Measurements from ENCODE around the gene GALK2.

DNA sequence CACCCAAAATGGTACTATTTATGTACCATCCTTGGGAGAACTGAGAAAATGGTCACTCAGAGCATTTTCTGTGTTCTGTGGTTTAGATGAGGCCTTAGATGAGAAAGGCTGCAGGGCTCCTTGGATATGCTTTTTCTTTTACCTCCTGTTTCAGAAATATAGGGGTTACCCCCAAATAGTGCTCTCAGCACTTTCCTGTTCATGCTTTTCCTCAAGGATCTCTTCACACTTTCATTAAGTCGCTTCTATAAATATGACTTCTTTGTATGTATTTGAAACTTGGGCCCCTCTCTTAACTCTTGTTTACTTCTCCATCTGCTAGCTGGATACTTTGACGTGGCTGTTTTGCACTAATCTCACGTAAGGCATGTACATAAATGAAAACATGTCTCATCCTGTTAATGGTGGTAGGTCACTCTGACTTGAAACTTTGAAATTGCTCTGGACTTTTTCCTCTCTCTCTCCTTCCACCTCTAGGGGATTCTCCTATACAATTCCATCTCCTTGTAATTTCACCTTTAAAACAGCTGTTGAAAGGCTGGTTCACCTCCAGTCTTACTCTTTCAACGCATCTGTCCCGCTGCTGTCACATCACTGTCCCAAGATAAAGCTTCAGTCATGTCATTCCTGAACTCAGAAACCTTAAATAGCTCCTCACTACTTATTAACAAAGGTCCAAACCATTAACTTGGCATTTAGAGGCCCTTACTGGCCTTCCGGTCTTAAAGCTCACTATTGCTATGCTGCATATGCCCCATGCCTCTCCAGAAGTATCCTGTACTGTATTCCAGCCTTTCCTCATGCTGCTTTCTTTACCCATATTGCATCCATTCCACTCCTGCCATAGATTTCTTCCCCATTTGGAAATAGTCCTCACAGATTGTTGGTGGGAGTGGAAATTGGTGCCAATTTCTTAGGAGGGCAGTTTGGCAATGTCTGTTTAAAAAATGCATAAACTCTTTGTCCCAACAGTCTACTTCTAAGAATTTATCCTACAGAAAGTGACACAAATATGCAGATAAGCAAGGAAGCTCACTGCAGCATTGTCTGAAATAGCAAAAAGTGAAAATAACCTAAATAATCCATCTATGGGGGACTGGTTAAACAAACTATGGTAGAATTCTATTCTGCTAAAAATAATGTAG is 1.2 kb downstream of the BLOC1S6 start:
- PRO-cap, 4 experiments: peak in 1 of 4 experiments; most common plus-strand start position 415 of the sequence (in 1); most common minus-strand start position 140 of the sequence (in 1)
- RAMPAGE, long total RNA, 2 experiments: no peak in any of the 2 experiments
- RRBS: no CpG with 5 or more reads among the region's 6 CpGs

GRCh38 chr15:47708573-47709135 is 8.7 kb upstream of the SEMA6D start:
- PRO-cap, 4 experiments: no peak in any of the 4 experiments
- RAMPAGE, long total RNA, 2 experiments: no peak in any of the 2 experiments
- RRBS: no CpG with 5 or more reads among the region's 1 CpG

- PRO-cap, 4 experiments: peak in 3 of 4 experiments; most common plus-strand start chr15:47718245 (in 2); most common minus-strand start chr15:47718391 (in 1)
- RAMPAGE, long total RNA, 2 experiments: start-site peak on the plus strand in 1 of 2 experiments, at chr15:47718088-47718595 at its widest, 5 reads per replicate
- RRBS: 3% methylated on average over 37 of the region's 77 CpGs
Observed at GRCh38 chr15:47718021-47719114, 1.1 kb downstream of the SEMA6D start.

DNA sequence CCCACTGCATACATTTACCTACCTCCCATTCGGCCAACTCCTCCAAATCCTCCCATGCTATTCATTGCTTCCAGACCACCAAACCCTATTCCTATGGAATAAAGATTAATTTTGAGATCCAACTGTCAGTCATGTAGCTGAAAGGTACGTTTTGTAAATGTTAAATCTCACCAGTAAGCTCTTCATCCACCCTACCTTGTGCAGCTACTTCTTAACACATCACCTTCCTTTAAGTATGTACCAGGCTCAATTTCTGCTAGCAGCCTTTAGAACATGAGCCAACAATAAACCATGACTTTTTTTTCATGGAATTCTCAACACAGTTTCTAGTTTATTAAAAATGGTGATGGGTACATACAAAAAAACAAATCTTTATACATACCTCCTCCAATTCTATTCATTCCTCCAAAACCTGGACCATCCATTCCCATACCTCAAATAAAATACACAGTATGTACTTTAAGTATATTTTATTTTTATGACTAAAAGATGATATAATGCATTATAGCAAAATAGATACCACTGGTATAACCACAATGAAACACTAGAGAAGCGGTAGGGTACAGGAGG is 26.2 kb downstream of the MYEF2 start:
- PRO-cap, 4 experiments: no peak in any of the 4 experiments
- RAMPAGE, long total RNA, 2 experiments: no peak in any of the 2 experiments
- RRBS: no CpG with 5 or more reads among the region's 3 CpGs

GRCh38 chr15:48177329-48177559 is 851 bp downstream of the MYEF2 start:
- PRO-cap, 4 experiments: peak in 1 of 4 experiments; most common plus-strand start chr15:48177475 (in 1)
- RAMPAGE, long total RNA, 2 experiments: no peak in any of the 2 experiments
- RRBS: no CpG with 5 or more reads among the region's 5 CpGs

- PRO-cap, 4 experiments: no peak in any of the 4 experiments
- RAMPAGE, long total RNA, 2 experiments: no peak in any of the 2 experiments
- RRBS: no CpG with 5 or more reads among the region's 3 CpGs
Observed at GRCh38 chr15:48602639-48603219, 42.8 kb downstream of the FBN1 start.

DNA sequence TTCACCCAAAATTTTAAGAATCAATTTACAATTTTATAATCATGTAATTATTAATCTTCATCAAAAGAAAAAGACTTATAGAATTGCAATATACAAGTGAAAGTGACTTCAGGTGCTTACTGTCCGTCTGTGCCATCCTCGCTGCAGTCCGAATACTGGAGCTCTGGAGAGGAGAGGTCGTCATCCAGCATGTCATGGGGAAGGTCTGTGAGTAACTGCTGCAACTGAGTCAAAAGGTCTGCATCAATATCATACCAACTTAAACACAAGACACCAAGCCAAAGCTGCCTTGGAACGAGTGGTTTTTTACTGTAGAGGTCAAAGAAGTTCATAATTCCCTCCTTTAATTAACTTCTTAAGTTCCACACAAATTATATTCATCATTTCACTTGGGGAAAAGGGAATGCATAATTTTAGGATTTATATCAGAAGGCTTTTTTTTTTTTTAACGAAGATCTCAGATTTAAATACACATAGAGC is 13.0 kb downstream of the CEP152 start:
- PRO-cap, 4 experiments: no peak in any of the 4 experiments
- RAMPAGE, long total RNA, 2 experiments: no peak in any of the 2 experiments
- RRBS: no CpG with 5 or more reads among the region's 6 CpGs

GRCh38 chr15:49138069-49138469 is 17.3 kb downstream of the COPS2 start:
- PRO-cap, 4 experiments: no peak in any of the 4 experiments
- RAMPAGE, long total RNA, 2 experiments: no peak in any of the 2 experiments
- RRBS: no CpG with 5 or more reads among the region's 2 CpGs

DNA sequence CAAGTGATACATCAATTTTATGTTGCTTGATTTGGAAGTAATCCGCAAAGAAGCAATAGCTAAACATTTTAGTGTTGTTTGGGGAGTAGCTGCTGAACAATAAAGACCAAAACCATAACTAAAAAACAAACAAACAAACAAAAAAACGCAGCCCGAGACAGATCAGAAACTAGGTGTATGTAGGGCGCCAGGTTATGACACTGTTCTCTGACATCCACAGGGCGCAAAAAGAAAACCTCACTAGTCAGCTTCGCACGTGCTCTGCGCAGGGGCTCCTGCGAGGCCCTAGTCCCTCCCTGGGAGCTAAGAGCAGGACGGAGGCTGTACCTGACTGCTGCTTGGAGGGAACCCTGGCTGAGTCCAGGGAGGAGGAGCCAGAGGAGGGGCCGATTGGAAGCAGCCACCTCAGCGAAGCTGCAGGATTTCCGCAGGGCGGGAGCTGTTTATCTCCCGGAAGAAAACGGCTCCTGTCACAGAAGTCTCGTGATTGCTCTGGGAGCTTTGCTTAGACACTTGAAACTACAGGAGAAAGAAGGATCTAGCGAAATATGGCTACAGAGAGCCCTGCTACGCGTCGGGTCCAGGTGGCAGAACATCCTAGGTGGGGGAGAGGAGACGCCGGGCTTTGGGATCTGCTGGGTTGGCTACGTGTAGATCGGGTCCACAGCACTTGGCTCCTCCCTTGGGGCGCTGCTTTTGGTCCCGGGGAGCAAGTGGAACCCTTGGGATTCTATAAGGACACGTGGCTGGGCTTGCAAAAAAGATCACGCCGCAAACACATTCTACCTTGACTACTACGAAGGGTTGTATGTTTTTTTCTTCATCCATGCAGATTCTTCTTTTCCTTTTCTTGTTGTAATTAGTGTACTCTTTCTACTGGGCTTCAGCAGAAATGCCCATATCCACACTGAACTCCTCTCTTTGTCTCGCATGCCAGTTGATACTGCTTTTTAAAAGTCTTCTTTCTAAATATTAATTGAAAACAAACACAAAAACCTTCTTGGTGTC is at the start of gene GALK2:
TSS of gene GALK2 (plus strand) at position 473 of the 1,008 bp plus-strand sequence.
- PRO-cap, 4 experiments: peak in 4 of 4 experiments; most common plus-strand start position 473 of the sequence (in 4); most common minus-strand start position 325 of the sequence (in 2)
- RAMPAGE, long total RNA, 2 experiments: start-site peak on the plus strand in 1 of 2 experiments, centred at position 495 of the sequence, 112 reads per replicate
- RRBS: 2% methylated on average over 4 of the region's 32 CpGs

GRCh38 chr15:49902145-49903405 is 216.5 kb downstream of the ATP8B4 start:
- PRO-cap, 4 experiments: peak in 2 of 4 experiments; most common plus-strand start chr15:49902629 (in 2)
- RAMPAGE, long total RNA, 2 experiments: no peak in any of the 2 experiments
- RRBS: no CpG with 5 or more reads among the region's 8 CpGs

DNA sequence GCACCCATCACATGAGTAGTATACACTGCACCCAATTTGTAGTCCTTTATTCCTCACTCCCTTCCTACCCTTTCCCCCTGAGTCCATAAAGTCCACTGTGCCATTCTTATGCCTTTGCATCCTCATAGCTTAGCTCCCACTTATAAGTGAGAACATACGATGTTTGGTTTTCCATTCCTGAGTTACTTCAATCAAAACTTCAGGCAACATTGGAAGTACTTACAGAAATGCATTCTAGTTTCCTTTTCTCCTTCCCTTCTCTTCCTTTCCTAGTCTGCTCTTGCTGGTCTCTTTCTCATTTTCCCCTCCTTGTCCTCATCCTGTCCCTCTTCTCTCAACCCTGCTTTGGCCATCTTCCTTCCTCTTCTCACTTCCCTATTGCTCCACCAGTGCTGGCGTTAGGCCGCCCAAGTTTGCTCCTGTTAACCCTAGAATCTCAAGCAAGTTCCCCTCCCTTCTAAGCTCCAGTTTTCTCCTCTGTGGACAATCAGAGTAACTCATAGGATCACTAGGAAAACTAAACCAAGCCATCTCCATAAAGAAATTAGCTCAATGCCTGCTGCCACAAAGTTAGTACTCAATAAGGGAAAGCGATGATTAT is 4.7 kb downstream of the ATP8B4 start:
- PRO-cap, 4 experiments: peak in 2 of 4 experiments; most common minus-strand start position 332 of the sequence (in 1)
- RAMPAGE, long total RNA, 2 experiments: no peak in any of the 2 experiments
- RRBS: no CpG with 5 or more reads among the region's 4 CpGs

GRCh38 chr15:50181212-50181838 is 671 bp upstream of the SLC27A2 start:
- PRO-cap, 4 experiments: no peak in any of the 4 experiments
- RAMPAGE, long total RNA, 2 experiments: no peak in any of the 2 experiments
- RRBS: no CpG with 5 or more reads among the region's 12 CpGs

DNA sequence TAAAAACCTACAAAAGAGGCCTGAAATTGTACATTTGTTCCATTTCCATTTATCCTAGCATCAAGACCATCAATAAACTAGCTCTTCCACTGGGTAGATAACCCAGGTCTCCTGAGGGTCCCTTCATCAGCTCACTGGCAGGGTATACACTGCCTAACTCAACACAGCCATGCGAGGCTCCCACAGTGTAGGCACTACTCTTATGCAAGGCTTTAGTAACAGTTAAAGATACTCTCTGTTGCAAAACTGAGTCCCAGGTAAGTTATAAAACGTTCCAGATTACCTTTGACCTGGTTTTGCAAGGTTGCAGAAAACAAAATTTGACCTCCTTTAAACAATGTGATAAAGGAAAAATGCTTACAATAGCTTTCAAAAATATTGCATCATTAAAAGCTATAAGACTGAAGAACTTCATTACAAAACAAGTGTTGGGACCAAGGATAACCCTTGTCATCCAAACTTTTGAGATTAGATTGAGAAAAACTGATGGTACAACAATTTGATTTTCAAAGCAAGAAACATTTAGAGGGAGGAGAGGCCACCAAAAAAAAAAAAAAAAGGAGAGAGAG is 5.5 kb downstream of the SLC27A2 start:
- PRO-cap, 4 experiments: no peak in any of the 4 experiments
- RAMPAGE, long total RNA, 2 experiments: no peak in any of the 2 experiments
- RRBS: no CpG with 5 or more reads among the region's 2 CpGs

DNA sequence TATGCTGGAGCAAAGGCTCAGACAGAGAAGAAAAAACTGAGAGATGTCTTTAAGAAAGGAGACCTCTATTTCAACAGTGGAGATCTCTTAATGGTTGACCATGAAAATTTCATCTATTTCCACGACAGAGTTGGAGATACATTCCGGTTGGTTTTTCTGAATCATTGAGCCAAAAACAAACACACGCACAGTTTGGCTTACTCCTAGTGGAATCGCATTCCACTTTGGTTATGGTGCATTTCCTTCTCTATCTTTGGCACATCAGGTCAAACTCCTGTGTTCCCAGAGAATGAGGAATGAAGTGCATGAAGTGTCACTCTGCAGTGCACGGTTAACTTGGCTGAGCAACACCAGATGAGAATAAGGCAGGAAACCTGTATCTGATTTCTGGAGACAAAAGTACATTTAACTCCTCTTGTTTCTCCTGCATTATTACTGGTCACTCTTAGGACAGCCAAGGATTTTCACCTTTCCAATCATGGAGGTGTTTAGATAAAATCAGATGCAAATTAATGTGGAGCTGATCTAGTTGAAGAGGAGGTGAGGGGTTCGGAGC is 38.4 kb downstream of the HDC start:
- PRO-cap, 4 experiments: no peak in any of the 4 experiments
- RAMPAGE, long total RNA, 2 experiments: no peak in any of the 2 experiments
- RRBS: no CpG with 5 or more reads among the region's 6 CpGs

DNA sequence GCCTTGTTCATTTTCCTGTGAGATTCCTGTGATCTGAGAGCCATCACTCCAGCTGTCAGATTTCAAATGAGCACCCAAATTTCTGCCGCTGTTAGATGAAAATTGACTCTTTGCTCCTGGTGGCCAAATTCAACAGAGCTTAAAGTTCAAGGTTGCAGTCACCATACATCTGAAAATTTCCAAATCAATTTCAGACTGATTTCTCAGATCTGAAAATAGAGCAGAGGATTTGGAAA is 16.6 kb downstream of the HDC start:
- PRO-cap, 4 experiments: no peak in any of the 4 experiments
- RAMPAGE, long total RNA, 2 experiments: no peak in any of the 2 experiments
- RRBS: no CpG with 5 or more reads among the region's 1 CpG

DNA sequence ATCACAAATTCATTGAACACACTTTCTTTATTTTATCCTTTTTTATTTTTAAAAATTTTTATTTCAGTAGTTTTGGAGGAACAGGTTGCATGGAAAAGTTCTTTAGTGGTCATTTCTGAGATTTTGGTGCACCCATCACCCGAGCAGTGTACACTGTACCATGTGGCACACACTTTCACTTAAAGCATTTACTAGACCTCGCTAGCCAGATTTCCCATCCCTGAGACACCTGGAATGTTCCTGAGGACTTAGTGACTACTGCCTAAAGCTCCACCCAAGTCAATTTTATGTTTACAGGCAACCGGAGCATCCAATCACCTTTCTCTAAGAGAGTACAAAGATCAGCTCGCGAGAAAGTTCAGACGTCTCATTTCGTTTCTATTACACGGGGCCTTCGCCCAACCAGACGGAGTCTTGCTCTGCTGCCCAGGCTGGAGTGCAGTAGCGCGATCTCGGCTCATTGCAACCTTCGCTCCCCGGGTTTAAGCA is 937 bp upstream of the USP8 start:
- PRO-cap, 4 experiments: no peak in any of the 4 experiments
- RAMPAGE, long total RNA, 2 experiments: no peak in any of the 2 experiments
- RRBS: no CpG with 5 or more reads among the region's 15 CpGs

- PRO-cap, 4 experiments: no peak in any of the 4 experiments
- RAMPAGE, long total RNA, 2 experiments: no peak in any of the 2 experiments
- RRBS: no CpG with 5 or more reads among the region's 3 CpGs
Observed at GRCh38 chr15:50574394-50575153, 28.1 kb upstream of the USP50 start.

DNA sequence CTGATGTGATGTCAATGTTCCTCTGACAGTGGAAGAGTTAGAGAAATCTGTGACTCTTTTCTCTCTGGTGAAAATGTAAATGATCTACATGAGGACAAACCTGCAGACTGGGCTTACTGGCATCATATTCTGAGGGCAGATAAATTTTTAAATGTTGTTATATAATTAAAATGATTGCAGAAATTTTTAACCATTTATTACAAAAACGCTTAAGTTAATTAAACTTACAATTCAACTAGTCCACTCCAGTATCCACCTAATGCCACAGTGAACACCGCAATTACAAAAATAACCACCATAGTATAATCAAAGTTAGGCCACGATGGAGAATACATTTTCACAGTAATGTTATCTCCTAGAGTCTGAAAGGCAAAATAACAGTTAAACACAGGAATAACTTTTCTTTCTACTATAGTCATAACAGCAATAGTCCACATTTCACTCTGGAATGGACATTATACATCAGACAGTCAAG is 18.2 kb downstream of the SPPL2A start:
- PRO-cap, 4 experiments: no peak in any of the 4 experiments
- RAMPAGE, long total RNA, 2 experiments: no peak in any of the 2 experiments
- RRBS: no CpG with 5 or more reads among the region's 3 CpGs

- PRO-cap, 4 experiments: peak in 1 of 4 experiments; most common plus-strand start chr15:50907677 (in 1)
- RAMPAGE, long total RNA, 2 experiments: no peak in any of the 2 experiments
- RRBS: no CpG with 5 or more reads among the region's 10 CpGs
Observed at GRCh38 chr15:50907311-50907753, 1.2 kb upstream of the AP4E1 start.

DNA sequence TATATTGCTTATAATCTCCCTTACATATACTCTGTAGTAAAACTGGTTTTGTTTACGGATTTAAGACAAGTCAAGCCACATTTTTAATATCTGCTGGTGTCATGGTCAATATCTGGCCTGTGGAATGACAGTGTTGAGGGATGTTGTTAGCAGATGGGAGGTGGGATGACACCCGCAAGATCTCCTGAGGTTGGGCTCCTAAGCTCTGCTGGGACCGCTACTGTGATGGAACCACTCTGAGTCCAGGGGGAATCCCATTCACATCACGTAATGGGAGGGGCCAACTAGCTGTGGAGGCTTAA is 18.6 kb downstream of the TNFAIP8L3 start:
- PRO-cap, 4 experiments: peak in 1 of 4 experiments; most common minus-strand start position 224 of the sequence (in 1)
- RAMPAGE, long total RNA, 2 experiments: no peak in any of the 2 experiments
- RRBS: no CpG with 5 or more reads among the region's 4 CpGs